Bronchus (tissue), 1 donor: ENCODE measurements around a stretch of chr18.

- PRO-cap = unidirectional peak, plus-strand start at chr18:36828255
Observed at GRCh38 chr18:36828204-36828714, 543 bp downstream of the TPGS2 start.

GRCh38 chr18:37112135-37112395 is 283.1 kb downstream of the KIAA1328 start:
- PRO-cap = no peak

DNA sequence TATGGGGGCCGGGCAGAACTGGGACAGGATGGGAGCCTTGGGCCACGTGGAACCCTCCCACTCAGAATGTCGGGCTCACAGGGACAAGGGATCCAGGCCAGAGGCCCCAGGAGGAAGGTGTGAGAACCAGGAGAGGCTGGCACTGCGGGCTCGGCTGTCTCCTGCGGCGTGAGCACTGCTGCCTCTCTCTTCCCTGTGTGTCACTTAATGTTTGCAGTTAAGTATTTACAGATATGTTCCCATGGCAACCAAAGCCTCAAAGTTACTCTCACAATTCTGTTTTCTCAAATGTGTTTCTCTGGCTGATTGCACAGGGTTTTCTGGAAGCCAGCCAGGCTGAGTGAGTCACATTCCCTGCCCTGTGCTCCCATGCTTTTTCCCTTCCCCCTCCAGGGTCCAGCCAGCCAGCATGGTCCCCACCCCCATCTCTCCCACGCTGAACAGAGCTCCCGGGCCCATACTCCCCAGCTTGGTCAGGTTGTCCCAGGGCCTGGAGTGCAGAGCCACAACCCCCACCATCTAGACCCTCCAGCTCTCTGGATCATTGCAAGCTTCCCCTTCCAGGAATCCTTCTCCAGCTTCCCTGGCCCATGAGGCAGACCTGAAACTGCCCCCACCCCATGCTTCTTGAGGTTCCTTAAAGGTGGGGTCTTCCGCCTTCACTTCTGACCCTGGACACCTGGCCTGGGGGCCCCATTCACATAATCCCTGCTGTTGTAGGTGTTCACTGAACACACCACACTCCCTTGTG is 266.0 kb downstream of the CELF4 start:
- PRO-cap = unidirectional peak, minus-strand start at position 199 of the sequence

DNA sequence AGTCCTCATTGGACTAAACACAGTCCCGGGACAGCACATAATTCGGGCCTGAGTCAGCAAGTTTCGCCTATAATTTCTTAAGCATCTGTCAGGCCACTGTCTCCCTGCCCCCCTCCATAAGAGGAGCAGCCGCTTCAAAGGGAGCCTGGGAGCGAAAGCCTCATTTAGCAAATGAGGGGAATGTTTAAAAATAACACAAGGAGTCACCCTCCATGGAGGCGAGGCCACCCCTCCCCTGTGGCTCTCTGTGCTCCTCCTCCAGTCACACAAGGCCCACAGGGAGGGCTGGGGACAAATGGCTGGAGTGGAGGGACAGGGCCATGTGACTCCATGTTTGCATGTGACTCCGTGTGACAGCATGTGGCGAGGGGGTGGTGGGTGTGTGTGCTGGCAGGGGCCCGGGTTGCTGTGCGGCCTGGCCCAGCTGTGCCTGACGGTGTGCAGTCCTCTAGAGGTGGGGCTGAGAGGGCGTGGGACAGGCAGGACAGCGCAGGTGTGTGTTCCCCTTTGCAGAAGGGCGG is 162.3 kb downstream of the CELF4 start:
- PRO-cap = no peak

DNA sequence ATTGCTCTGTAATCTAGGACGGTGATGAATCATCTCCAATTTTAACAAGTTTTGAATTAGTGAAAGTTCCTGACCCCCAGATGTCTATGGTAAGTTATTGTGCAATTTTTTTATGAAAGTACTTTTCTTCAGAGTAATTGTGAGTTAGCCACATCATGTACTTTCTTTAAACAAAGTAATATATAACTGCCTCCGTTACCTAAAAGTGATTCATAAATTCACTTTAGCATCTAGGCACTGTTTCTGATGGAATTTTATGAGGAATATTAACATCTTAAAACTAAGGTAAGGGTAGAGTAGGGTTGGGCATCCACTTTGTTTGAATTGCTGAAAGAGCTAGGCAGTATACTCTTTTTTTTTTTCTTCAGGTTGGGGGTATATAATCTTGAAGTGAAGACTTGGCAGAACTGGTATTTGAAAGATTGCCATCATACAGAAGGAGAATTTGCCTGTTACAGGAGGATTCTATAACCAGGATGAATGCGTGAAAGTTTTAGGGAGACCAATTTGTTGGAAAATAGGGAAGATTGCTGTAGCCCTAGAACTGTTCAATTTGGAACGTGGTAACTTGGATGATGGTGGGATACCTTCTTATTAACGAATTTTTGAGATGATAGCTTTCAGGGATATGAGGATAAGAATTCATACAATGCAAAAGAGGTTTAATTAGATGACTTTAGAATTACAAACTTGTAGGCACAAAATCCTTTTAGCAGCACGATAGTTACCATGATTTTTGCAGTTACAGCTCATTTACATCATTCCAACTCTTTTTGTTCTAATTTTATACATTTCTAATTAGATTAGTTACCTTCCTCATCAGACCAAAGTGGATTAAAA is 38.4 kb downstream of the PIK3C3 start:
- PRO-cap = no peak

DNA sequence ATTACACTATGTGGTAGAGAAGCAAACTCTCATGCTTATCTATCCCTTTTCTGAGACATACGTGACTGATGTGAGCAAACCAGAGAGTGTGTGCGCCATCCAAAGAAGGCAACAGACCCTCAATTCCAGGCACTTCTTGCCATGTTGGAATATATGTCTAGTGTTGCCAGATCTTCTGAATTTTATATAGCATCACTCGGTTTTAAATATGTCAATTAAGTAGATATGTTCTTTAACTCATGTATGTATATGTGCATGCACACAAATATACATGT is 207.6 kb downstream of the PIK3C3 start:
- PRO-cap = no peak

- PRO-cap = no peak
Observed at GRCh38 chr18:42298683-42299309, 343.8 kb downstream of the PIK3C3 start.

DNA sequence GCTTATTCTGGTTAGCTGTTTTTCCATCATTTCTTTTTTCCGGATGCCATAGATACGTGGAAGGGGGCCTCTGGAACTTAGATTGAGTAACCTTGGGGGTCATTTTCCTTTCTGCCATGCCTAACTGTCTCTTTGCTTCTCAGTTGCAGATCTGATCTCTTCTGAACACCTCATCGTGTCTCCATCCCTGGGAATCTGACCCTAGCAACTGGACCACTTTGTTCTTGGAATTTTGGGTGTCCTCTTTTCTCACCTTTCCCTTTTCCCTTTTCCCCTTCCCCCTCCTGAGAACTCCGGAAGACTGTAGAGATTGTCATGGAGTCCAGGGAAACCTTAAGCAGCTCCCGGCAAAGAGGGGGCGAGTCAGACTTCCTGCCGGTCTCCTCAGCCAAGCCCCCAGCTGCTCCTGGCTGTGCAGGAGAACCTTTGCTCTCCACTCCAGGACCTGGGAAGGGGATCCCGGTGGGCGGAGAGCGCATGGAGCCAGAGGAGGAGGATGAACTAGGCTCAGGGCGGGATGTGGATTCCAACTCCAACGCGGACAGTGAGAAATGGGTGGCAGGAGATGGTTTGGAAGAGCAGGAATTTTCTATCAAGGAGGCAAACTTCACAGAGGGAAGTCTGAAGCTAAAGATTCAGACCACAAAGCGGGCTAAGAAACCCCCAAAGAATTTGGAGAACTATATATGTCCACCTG is 20.5 kb downstream of the SETBP1 start:
- PRO-cap = no peak

DNA sequence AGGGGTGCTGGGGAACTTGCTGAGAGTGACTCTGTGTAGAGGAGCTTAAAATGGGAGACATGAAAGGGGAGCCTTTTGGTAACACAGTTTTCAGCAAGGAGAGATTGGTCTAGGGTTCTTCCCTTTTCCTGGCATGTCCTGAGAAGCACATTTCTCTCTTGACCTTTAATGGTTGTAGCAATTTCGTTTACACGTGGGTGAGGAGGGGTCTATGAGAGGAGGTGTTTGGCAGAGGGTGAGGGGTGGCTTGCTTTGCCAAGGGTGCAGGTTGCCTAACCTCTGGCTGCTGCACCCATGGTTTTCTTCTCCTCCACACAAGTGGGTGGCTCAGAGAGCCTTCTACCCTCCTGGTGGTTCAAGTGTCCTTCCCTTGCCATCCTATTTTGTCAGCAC is 27.1 kb downstream of the SETBP1 start:
- PRO-cap = no peak

DNA sequence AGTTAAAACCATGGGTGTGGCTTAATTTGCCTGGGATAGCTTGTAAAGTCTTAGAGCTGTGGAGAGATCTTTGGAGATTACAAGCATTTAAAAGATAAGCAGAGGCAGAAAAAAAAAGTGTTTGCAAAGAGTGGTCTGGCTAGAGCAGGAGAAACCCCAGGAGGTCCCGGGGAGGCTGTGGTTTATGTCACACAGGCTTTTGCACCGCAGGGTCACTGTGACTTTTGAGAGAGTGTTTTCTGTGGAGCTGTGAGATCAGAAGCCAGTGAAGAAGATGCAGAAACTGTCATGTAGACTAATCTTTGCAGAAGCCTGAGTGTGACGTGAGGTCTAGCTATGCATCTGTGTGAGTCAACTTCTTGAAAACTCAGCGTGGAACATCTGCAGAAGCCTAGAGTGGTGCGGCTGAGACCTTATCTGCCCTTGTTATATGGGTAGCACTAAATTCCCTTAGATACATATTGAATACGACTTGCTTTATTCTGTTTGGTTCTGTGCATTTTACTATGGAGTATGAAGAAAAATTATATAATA is 49.1 kb downstream of the SETBP1 start:
- PRO-cap = no peak

GRCh38 chr18:44741596-44742103 is 61.0 kb downstream of the SETBP1 start:
- PRO-cap = no peak

GRCh38 chr18:44790797-44791389 is 110.2 kb downstream of the SETBP1 start:
- PRO-cap = no peak

DNA sequence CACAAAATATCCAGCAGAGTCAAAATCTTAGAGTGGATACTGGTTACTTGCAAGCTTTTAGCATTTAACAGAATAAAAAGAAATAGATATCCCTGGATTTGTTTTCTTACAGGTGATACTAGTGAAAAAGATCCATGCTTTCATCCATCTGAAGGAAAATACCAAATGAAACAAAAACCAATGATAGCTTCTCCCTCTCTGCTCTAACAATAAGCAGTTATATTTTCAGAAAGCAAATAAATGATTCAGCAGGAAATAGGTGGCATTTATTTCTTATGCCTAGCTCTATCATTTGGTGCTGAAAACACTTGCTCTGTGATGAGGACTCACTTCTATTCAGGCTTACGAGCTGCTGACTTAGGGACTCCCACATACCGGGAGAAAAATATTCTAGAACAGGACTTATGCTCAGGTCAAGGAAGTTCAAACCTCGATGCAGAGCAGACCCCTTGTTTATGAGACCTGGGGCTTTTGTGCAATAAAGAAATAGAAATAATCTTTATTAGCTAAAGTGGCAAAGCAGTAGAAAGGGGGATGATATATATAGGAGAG is 142.6 kb downstream of the SETBP1 start:
- PRO-cap = no peak

DNA sequence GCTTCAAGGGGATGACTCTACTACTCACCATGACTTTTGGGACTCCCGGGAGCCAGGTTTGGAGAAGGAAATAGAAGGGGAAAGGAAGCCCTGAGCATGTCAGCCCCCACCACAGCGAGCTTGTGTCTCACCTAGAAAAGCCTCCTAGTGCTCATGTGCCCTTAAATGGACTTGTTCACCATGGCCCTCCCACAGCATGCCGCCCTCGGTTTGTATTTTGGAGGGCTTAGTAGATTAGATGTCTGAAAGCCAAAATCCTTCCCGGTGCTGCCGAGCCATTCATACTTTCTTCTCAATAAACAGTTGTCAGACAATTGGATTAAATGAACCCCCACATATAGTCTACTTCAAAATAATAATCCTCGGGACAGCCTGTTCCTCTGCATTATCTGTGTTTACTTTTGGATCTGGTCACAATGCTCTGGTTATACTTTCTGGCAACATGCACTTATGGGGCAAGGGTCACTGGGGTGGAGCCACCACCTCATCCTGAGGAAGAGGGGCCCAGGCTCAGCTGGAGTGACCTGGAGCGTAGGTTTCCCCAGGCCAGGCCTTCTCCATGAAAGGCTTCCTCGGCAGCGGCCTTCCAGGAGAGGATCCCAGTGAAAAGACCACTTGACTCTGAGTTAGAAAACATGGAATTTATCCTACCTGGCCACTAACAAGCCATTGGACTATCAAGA is 237.3 kb downstream of the SETBP1 start:
- PRO-cap = no peak

GRCh38 chr18:44952740-44953015 is 272.0 kb downstream of the SETBP1 start:
- PRO-cap = no peak

DNA sequence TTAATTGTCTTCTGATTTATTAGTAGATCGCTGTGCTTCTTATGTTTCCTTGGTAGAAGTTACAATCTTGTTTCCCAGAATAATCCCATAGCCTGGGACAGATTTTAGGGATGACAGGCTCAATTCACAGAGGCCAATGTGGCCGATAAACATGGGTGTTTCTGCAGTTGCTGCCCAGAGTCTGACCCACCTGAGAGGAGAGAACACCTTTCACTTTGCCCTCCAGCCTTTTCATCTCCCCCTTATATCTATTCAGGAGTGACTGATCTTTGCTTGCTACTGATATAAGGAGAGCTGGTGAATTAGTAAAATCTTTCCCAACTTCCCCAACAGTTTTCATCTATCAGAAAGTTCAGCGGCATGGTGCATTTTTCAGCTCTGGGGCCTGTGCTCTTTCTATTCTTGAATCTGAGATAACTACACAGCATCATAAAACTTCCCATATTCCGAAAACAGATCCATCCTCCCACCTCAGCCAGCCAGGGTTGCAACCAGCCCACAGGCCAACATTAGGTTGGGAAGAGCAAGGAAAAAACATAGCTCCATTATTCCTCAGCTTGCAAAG is 297.0 kb downstream of the SETBP1 start:
- PRO-cap = no peak

GRCh38 chr18:45326606-45326854 is 288.7 kb upstream of the SLC14A2 start:
- PRO-cap = no peak

GRCh38 chr18:45660780-45661218 is 45.5 kb downstream of the SLC14A2 start:
- PRO-cap = unidirectional peak, plus-strand start at chr18:45661049

DNA sequence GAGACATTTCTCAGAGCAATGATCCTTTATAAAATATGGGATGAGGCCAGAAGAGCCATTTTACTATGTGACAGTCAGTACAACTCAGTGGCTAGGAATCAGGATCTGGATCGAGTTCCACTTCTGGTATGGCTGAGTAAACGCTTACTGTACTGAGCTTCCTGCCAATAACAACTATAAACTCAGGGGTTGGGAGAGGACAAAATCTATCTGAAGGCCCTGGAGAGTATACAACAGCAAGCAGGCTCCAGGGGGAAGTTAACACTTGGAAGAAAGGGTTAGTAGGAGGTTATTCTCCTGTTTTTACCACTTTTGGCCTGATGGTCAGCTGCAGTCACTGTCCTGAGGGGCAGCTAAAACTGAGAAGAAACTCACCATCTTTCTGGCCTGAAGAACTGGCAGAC is 22.3 kb upstream of the SIGLEC15 start:
- PRO-cap = no peak

GRCh38 chr18:45896536-45897007 is 70.6 kb downstream of the EPG5 start:
- PRO-cap = no peak